Mesenteric fat pad (tissue), 1 donor: ENCODE results near the genes DDR1, GTF2H4 and CDSN.

GRCh38 chr6:30616188-30617079 is 609 bp downstream of the PPP1R10 start:
- PRO-cap: no peak

DNA sequence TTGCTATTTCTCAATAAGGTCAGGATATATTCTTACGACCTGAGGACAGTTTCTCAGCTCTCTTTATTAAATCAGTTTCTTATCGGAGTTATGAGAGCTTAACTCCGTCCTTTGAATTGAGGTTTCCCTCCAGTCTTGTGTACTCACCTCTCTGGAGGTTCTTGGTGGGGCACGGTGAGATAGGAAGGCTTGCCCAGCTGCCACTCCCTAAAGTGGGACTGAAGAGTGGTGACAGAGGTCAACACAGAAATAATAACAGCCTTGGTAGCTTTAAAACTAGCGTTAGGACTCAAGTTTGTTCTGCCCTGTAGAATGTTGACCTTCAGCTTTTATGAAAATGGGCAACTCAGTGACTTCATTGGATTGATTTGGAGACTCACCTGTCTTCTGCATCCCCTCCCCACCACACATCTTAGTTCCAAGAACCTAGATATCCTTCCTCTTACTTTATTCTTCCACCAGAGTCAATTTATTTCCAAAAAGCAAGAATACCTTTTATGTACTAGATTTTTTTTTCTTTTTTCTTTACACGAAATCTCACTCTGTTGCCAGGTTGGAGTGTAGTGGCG is 855 bp downstream of the MRPS18B start:
- PRO-cap: no peak

DNA sequence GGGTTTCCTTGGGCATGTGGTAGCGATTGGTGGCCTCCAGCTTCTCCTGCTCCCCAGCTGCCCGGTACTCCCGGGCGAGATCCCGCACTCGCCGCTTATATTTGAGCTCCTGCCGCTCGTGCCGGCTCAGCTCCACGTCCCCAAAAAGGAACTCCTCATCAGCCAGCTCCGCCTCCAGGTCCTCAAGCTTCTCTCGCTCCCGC is 7.4 kb downstream of the DHX16 start:
- PRO-cap: no peak

DNA sequence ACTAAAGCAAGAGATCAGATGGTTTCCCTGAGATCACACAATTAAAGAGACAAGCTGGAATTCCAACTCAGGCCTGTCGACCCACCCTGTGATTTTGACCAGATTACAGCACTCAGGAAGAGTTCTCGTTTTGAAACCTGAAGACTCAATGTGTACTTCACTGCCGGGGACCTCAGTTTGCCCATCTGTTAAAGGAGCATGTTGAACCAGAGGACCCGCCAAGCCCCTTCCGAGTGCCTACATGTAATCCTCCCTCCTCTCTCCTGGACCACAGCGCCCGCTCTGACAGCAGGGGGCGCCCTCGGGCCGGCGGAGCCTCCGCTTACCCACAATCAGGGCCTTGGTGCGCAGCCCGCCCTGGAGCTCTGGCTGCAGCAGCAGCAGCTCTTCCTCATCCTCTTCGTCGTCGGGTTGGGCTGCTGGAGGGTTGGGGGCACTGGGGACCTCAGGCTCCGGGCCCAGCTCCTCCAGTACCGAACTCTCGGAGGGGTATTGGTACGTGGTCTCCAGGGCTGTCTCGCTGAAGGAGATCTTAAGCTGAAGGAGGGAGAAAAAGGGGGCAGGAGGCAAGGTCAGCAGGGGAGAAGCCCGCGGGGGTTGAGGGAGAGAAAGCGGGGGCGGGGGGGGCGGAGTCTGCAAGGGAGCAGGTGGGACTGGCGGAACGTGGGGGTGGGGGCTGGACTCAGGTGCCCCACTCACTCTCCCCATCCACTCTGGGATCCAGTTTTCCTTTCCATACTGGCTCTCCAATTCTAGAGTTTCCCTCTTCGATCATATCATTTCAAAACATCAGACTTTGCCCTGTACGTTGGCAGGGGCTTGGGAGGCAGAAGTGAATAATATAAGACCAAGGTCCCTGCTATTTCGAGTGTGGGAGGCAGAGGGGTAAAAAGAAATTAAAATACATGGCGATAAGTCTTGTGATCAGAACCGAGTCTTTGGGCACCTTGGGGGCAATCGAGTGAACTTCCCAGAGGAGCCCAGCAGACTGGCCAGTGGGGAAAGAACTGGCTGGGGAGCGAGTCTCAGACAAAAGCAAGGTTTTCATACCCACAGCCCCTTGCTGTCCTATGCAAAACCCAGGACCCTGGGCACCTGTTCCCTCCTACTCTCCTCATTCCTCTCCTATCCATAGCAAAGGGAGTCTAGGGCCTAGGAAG is 6.4 kb upstream of the DHX16 start:
- PRO-cap: no peak

- PRO-cap: no peak
These were observed 1.3 kb downstream of the NRM start for GRCh38 chr6:30689378-30690020.

- PRO-cap: no peak
These were observed 4.0 kb downstream of the MDC1 start for GRCh38 chr6:30712969-30713653.

GRCh38 chr6:30721909-30722218 is 1.7 kb downstream of the TUBB start:
- PRO-cap: no peak

DNA sequence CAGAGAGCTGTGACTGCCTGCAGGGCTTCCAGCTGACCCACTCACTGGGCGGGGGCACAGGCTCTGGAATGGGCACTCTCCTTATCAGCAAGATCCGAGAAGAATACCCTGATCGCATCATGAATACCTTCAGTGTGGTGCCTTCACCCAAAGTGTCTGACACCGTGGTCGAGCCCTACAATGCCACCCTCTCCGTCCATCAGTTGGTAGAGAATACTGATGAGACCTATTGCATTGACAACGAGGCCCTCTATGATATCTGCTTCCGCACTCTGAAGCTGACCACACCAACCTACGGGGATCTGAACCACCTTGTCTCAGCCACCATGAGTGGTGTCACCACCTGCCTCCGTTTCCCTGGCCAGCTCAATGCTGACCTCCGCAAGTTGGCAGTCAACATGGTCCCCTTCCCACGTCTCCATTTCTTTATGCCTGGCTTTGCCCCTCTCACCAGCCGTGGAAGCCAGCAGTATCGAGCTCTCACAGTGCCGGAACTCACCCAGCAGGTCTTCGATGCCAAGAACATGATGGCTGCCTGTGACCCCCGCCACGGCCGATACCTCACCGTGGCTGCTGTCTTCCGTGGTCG is 3.4 kb downstream of the TUBB start:
- PRO-cap: no peak

DNA sequence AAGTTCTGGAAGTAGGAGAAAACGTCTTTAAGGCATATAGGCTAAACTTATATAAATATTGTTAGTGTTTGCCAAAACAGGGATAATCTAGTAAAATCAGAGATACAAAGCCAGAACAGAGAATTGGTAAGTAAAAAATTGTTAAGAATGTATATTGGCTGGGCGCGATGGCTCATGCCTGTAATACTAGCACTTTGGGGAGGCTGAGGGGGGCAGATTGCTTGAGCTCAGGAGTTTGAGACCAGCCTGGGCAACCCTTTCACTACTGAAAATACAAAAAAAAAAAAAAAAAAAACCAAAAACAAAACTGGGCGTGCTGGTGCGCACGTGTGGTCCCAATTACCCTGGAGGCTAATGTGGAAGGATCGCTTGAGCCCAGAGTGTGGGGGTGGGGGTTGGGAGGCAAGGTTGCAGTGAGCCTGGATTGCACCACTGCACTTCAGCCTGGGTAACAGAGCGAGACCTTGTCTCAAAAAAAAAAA is 37.1 kb upstream of the DDR1 start:
- PRO-cap: no peak

GRCh38 chr6:30877306-30878214 is 6.8 kb upstream of the DDR1 start:
- PRO-cap: no peak

GRCh38 chr6:30883655-30884743 is at the start of gene DDR1:
TSS of gene DDR1 (plus strand) at chr6:30884519.
- PRO-cap: no peak

- PRO-cap: no peak
These were observed at the start of gene GTF2H4 for GRCh38 chr6:30907631-30908764. TSS of gene GTF2H4 (plus strand) at chr6:30908207.

- PRO-cap: no peak
These were observed 2.9 kb downstream of the VARS2 start for GRCh38 chr6:30916953-30917337.

DNA sequence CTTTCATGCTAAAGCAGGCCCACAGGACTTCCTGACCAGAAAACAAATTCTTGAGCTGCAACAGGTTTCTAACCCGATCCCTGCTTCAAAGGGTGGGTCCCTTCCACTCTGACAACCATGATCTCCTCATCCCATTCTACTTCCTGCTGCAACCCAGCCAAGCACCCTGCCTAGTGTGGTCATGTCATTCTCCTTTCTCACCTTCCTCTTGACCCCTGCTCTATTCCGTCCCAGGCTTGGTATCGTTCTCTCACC is 217 bp upstream of the MUC21 start:
- PRO-cap: no peak

- PRO-cap: no peak
These were observed at the start of gene CDSN for GRCh38 chr6:31120359-31120558. TSS of gene CDSN (minus strand) at chr6:31120446.

DNA sequence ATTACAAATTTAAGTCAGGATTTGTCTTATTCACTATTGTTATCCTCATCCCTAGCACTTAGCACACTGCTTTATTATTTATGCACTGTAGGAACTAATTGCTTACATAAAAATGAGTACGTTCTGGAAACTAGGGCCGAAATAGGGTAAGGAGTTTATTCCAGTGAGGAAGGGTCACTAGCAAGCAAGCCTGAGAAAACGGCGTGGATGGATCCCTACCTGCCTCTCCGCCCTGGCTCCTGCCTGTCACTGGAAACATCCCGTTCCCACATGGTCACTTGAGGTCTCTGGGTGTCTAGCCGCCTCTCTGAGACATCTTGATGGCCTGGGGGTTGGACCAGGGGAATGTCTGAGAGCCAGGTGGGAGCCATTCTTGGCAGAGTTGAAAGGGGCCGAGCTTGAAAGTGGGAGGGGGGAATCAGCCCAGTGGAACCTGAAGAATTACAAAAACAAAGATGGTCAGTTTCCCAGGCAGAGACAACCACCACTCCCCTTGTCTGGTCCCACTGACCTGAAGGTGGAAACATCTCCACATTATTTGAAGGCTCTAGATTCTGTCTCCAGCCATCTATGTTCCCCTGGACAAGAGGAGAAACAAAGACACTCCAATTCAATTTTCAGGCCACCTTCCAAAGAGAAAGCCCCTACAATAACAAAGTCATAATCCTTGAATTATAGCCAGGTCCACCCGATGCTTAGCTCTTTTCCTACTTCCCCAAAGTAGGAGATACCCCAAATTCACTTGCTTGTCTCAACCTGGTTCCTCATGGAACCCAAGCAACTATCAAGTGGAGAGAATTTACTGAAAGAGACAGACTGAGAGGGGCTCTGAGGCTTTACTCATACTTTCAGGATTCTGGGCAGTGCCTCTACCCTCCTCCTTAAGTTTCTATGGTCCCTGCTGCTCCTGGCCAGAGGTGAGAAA is 828 bp downstream of the CCHCR1 start:
- PRO-cap: no peak

DNA sequence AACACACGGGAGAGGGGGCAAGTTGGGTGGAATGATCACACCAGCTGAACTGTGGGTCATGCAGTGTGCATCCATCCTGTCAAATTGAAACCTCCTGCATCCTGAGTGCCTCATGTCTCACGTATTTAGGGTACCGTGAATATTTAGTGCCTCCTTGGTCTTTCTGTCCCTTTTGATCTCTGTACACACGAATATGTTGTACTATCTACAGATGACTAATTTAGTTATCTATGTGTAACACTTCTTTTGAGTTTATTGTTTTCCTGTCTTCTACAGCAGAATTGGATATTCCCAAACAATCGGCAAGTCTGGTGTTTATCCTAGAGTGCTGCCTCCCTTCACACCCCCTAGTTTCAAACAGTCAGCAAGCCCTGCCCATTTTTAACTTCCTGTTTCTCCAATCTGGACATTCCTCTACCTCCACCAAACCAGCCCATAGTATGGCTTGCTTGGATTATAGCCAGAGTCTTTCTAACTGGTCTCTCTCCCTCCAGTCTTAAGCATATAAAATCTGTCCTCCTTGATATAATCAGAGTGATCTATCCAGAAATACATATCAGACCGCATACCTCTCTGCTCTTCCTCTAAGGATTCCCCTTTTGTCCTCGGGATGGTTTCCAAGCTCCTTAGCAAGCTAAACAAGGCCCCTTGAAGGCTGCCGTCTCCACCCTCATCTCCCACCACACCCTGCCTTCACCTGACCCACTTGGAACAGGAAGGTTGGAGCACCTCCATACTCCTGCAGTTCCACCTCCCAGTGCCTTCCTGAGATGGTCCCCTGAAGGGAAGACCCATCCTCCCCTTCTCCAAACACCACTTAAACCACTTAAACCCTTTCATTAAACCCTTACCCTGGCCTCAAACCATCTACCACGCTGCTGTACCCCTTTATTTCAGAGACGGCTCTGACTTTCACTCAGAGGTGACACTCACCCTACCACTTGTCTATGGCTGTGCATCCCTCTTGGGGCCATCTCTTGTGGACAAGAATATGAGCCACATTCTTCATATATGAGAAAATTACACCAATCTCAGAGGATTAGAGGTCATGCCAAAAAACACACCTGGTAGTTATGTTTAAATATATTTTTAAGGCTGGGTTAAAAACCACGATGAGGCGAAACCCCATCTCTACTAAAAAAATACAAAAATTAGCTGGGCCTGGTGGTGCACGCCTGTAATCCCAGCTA is 8.4 kb upstream of the POU5F1 start:
- PRO-cap: no peak

GRCh38 chr6:31199617-31200288 is 29.3 kb upstream of the POU5F1 start:
- PRO-cap: no peak

DNA sequence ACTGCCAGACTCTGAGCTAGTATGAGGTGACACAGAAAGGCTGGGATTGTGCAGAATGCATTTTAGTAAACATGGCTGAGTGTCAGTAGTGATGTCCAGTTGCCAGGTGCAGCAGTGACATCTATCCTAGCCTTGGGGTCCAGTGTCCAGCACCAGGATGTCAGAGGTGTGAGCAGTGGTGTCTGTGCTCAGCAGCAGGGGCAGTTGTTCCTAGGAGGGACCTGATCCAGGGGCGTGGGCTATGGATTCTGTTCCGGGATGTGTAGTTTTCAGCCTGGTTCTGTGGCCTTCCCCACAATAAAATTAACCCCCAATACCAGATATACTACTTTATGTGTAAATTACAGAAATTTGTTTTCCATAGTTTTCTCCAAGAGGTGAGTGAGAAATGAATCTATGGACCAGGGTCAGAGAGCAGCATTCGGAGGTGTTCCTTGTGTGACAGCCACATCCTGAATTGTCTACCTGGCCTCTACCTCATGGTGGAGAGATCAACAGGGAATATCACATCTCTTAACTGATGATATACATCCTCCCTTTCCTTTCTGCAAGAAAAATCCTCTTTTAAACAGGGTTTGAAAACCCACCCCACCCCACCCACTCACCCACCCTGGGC is 5.8 kb downstream of the HLA-C start:
- PRO-cap: no peak

DNA sequence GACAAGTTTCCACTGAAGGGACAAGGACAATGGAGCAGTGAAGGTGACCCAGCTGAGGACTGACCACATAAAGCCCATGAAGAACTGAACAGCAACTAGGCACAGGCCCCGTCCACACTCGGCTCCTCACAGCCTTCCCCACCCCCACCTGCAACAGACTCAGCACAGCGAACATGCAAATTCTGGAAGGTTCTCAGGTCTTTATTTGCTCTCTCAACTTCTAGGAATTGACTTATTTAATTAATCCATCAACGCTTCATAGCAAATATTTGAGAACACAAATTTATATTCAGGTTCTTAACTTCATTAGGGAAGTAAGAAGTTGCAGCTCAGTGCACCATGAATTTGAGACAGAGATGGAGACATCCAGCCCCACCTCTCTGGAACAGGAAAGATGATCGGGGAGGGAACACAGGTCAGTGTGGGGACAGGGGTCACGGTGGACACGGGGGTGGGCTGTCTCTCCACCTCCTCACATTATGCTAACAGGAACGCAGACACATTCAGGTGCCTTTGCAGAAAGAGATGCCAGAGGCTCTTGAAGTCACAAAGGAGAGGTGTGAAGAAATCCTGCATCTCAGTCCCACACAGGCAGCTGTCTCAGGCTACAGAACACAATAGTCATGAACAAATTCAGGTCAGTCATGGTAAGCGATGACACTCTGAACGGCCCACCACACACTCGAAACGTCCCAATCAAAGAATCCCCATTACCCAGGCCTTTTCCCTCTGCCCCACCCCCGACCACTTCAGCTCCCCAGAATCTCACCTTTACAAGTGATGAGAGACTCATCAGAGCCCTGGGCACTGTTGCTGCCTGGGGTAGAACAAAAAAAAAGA is 3.1 kb downstream of the HLA-C start:
- PRO-cap: no peak